Esophagus squamous epithelium (tissue), 4 donors: ENCODE measurements around a stretch of chr19.

DNA sequence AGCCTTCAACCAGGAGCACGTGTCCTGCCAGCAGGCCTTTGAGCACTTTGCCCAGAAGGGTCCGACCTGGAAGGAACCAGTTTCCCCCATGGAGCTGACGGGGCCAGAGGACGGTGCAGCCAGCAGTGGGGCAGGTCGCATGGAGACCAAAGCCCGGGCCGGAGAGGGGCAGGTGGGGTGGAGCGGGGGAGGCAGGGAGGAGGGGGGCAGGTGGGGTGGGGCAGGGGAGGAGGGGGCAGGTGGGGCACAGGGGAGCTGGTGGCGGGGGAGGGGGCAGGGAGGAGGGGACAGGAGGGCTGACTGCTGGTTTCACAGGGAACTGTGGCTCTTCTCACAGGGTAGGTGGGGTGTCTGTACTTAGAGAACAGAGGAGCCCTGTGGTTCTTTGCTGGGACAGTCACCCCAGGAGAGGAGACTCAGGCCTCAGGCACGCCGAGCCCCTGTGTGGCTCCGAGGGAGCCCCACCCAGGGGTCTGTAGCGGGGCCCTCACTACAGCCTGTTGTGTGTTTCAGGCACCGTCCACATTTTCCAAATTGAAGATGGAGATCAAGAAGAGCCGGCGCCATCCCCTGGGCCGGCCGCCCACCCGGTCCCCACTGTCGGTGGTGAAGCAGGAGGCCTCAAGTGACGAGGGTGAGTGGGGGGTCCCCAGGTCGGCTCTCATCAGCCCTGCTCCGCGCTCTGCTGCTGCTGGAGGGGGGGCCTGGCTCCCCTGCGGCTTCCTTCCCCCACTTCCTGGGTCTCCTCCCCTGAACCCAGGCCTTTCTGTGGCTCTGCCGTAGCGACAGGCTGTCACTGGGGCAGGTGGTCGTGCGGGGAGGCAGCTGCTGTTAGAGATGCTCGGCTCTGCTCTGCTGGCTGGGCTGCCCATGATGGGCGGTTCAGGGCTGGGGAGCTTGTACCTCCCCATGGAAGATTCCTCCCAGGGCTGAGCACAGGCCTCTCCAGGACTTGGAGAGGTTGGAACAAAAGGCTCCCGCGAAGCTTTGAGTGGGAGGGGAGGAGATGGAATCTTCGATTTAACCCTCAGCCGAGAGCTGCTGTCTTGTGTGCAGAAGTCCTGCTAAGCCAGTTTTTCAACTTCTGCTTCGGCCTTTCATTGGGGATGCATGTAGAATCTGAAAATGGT is 162.8 kb downstream of the KDM4B start:
- PRO-cap: no peak
- RAMPAGE, long total RNA, 4 experiments: no peak in any of the 4 experiments

DNA sequence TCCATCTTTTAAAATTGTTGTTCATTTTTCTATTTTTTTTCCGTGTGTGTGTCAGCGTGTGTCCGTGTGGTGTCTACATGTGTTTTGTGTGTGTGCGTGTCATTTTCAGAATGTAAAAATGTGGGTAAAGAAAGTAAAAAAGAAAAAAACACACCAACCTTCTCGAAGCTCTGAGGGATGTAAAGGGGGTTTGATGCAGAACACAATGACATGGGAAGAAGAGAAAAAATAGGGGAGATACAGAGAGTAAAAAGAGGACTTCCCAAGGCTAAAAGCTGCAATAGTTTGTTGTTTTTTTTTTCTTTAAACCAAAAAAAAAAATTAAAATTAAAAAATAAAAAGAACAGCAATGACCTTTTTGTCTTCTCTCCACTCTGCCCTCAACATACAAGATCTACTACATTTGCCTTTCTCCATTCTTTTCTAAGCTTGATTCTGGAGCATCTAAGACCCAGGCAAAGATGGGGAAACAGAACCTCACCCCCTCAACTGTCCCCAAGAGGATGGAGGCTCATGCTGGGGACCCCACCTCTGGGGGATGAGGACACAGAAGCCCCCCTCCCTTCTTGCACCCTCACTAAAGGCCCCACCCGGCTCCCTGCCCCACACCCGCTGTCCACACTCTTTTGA is 84.5 kb downstream of the PTPRS start:
- PRO-cap: no peak
- RAMPAGE, long total RNA, 4 experiments: no peak in any of the 4 experiments

GRCh38 chr19:5623425-5623563 is 411 bp downstream of the SAFB start:
- PRO-cap: no peak
- RAMPAGE, long total RNA, 4 experiments: no peak in any of the 4 experiments

DNA sequence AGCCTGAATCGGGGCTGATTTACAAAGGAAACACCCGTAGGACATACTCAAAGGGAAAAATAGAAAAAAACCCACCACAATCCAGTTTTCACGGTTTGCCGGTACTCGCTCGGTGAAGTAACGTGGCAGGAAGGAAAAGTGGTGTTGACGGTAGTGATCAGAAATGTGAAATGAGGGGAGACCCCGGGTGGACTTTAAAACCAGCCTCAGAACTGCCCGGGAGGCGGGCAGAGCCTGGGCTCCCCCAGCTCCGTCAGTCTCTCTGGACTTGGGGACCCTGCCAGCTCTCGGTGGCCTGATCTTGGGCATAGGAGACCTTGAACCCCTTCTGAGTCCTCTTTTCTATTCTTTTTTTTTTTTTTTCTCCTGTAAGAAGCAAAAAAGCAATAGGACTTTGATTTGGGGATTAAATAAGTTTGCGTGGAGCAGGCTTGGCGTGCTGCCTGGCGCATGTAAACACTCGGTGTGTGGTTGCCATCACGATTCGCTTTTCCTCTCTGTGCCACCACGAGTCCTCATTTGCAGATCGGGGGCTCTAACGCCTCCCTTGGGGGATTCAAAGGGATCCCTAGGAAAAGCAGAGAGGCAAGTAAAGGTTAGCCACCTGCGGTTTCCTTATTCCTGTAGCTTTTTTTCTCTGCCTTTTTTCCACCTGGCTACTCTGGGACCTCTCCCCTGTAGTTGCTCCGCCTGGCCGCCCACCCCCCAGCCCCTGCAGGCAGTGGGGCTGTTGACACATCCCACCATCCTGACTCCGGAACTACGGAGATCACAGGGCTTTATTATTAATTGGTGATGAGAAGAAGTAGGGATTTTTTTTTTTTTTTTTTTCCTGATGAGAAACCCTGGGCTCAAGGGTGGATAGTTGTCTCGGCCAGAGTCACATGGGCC is 1.2 kb downstream of the SAFB start:
- PRO-cap: no peak
- RAMPAGE, long total RNA, 4 experiments: no peak in any of the 4 experiments

GRCh38 chr19:5671328-5672411 is 8.6 kb downstream of the MICOS13 start:
- PRO-cap: no peak
- RAMPAGE, long total RNA, 4 experiments: no peak in any of the 4 experiments

GRCh38 chr19:5696255-5697057 is 6.4 kb downstream of the RPL36 start:
- PRO-cap: no peak
- RAMPAGE, long total RNA, 4 experiments: no peak in any of the 4 experiments

- PRO-cap: no peak
- RAMPAGE, long total RNA, 4 experiments: no peak in any of the 4 experiments
Observed at GRCh38 chr19:5800531-5801269, 4.2 kb upstream of the NRTN start.

DNA sequence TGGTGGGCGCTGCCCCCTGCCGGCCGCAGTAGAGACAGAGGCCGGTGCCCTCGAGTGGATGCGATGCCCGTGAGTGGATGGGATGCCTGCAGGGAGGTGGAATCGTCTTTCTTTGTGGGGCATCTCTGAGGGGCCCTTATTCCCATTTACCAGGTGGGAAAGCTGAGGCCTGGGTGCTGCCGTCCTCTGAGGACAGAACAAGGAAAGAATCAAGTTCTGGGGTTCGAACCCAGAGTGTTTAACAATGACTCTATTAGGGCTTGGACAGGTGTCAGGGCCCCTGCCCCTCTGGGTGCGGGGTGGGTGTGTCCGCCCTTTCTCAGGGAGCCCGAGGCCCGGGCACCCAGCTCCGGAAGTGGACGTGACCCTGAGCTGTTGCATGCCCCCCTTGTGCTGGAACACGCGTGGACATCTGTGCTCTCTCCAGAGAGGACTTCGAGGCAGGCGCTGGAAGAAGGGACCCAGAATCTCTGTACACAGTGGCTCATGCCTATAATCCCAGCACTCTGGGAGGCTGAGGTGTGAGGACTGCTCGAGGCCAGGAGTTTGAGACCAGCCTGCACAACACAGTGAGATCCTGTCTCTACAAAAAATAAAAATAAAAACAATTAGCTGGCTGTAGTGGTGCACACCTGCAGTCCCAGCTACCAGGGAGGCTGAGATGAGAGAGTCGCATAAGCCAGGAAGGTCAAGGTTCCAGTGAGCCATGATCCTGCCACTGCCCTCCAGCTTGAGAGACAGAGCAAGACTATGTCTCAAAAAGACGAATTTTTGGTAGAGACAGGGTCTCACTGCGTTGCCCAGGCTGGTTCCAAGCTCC is 10.7 kb downstream of the NDUFA11 start:
- PRO-cap: no peak
- RAMPAGE, long total RNA, 4 experiments: no peak in any of the 4 experiments

GRCh38 chr19:6022055-6022732 is 44.3 kb upstream of the RANBP3 start:
- PRO-cap: no peak
- RAMPAGE, long total RNA, 4 experiments: no peak in any of the 4 experiments

DNA sequence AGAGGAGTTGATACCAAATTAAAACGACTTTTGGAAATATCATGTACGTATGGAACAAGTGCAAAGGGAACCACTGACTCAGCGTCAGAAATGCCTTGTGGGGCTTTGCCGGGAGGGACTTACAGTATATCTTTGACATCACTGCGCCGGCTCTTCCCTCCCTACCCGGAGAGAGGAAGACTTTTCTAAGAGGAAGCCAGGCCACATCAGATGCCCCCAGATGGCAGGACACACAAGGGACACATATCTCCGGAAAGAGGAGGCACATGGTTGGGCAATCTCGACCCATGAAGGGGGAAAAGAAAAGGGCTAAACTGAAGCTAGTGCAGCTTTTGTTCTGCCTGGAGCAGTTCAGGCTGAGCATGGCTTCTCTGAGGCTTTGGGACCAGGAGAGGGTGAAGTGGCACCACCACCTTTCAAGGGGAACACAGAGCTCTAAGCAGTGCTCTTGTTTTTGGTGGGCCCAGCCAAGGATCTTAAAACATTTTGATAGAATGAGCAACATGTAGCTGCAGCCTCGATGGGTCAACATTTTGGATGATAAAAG is 43.0 kb downstream of the RFX2 start:
- PRO-cap: no peak
- RAMPAGE, long total RNA, 4 experiments: no peak in any of the 4 experiments

- PRO-cap: no peak
- RAMPAGE, long total RNA, 4 experiments: no peak in any of the 4 experiments
Observed at GRCh38 chr19:6104913-6105640, 5.2 kb downstream of the RFX2 start.

GRCh38 chr19:6216881-6217588 is 62.7 kb downstream of the MLLT1 start:
- PRO-cap: no peak
- RAMPAGE, long total RNA, 4 experiments: no peak in any of the 4 experiments

- PRO-cap: no peak
- RAMPAGE, long total RNA, 4 experiments: no peak in any of the 4 experiments
Observed at GRCh38 chr19:6218420-6218986, 61.3 kb downstream of the MLLT1 start.

- PRO-cap: no peak
- RAMPAGE, long total RNA, 4 experiments: no peak in any of the 4 experiments
Observed at GRCh38 chr19:6238415-6239159, 41.2 kb downstream of the MLLT1 start.

DNA sequence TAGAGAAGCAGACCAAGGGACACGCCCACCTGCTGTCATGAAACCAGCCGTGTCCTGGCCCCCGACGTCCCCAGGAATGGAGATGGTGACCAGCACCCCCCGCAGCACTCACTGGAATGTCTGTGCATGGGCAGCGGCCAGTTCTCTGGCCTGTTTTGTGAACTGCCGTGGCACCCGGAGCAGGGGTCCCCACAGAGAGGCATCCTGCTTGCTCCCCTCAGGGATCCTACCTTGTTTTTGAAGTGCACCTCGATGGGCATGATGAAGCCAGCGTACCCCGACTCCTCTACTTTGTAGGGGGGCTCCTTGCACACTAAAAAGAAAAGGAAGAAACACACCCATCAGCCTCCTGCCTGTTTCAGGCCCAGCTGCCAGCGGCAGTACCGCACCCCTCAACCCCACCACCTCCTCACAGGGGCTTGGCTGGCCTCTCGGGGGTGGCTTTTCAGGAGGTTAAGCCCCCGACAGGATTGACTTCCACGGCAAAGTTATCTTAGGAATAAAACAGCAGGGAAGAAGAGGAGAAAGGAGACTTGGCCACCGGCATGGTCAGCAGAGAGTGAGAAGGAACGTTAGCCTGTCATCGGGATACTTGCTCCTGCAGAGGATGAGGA is 17.7 kb downstream of the MLLT1 start:
- PRO-cap: no peak
- RAMPAGE, long total RNA, 4 experiments: no peak in any of the 4 experiments

DNA sequence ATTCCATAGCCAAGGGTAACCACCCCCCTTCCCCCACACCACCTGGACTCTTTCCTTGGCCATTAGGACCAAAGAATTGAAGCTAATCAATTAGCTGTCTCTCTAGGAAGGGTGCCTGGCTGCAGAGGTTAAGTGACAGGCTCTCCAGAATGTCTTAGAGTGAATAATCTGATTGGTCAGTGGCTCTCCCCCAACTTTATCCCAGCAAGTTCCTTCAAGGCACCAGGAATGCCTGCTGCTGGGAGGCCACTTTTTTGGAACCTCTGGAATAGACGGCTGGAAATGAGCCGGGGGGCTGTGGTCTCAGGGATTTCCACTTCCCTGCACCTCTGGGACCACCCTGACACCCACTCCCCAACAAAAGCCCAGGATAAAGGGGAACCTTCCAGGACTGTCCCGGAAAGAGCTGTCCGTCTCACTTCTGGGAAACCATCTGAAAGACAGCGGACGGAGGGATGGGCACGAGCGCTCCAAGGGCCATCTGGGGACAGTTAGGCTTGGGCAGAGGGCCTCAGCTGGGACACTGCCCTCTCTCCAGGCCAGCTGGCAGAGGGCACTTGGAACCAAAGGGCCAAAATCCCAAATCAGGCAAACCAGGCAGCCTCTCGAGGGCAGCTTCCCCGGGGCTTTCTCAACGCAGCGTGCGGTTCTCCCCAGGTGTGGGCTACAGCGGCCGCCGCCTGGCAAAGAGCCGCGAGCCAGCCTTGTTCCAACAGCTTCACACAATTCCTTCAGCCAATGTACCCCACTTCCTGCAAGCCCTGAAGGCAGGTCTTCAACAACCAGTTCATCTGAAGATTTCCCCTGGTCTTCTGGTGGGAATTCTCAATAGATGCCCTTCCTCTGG is 5.2 kb downstream of the MLLT1 start:
- PRO-cap: no peak
- RAMPAGE, long total RNA, 4 experiments: no peak in any of the 4 experiments

GRCh38 chr19:6362523-6363190 is 1.3 kb downstream of the CLPP start:
- PRO-cap: unidirectional peak, minus-strand start at chr19:6362676
- RAMPAGE, long total RNA, 4 experiments: no peak in any of the 4 experiments

GRCh38 chr19:6392353-6392832 is 571 bp downstream of the GTF2F1 start:
- PRO-cap: unidirectional peak, plus-strand start at chr19:6392468
- RAMPAGE, long total RNA, 4 experiments: no peak in any of the 4 experiments

DNA sequence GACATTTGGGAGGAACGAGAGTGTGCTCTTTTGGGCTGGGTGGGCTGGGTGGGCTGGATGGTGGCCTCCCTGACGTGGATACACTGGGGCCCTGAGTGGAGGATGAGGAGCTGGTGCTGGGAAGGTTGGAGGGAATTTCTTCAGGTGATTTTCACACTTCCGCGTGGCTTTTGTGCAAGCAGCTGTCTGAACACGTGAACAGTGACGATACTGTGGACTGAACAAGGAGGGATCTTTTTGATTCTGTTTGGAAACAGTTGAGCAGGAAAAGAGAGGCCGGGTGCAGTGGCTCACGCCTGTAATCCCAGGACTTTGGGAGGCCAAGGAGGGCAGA is 9.0 kb upstream of the GTF2F1 start:
- PRO-cap: no peak
- RAMPAGE, long total RNA, 4 experiments: no peak in any of the 4 experiments

DNA sequence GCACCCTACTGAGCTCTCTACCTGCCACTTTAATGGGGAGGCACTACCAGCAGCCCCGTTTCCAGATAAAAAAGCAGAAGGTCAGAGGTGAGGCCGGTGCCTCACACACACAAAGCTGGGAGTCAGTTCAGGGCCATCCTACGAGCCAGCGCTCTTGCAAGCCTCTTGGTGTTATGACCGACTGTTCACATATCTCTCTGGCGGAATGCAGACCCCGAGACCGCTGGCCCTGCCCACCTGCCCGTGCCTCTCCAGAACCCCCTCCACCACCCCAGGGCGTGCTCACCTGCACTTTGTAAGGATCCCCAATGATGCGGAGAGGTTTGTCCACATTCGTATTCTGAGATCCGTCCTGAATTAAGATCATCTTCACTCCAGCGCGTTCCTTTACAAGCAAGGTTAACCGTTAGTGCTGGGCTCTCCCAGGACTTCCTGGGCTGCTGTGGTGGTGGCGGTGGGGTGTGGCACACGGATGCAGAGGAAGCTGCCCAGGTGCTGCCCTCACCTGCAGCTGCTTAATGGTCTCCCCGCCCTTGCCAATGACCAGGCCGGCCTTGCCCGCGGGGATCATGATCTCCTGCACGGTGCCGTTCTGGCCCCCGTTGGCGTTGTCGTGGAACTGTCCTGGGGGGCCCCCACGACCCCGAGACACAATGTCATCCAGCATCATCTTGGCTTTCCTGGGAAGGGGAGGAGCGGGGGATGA is 6.3 kb downstream of the KHSRP start:
- PRO-cap: no peak
- RAMPAGE, long total RNA, 4 experiments: no peak in any of the 4 experiments